Left ventricle myocardium (tissue), 1 donor: ENCODE data around the genes HERPUD1, PSME3IP1 and DOK4.

GRCh38 chr16:56917902-56918576 is 13.9 kb upstream of the HERPUD1 start:
- PRO-cap, result no peak

DNA sequence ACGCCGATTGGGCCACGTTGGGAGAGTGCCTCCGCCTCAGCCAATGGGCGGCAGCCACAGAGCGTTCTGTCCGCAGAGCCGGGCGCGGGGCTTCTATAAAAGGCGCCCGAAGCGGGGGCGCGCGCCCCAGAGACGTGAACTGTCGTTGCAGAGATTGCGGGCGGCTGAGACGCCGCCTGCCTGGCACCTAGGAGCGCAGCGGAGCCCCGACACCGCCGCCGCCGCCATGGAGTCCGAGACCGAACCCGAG is at the start of gene HERPUD1:
TSS of gene HERPUD1 (plus strand) at position 124 of the 250 bp plus-strand sequence.
- PRO-cap, result bidirectional peak, plus-strand start at position 142 of the sequence, minus-strand start outside the sequence

DNA sequence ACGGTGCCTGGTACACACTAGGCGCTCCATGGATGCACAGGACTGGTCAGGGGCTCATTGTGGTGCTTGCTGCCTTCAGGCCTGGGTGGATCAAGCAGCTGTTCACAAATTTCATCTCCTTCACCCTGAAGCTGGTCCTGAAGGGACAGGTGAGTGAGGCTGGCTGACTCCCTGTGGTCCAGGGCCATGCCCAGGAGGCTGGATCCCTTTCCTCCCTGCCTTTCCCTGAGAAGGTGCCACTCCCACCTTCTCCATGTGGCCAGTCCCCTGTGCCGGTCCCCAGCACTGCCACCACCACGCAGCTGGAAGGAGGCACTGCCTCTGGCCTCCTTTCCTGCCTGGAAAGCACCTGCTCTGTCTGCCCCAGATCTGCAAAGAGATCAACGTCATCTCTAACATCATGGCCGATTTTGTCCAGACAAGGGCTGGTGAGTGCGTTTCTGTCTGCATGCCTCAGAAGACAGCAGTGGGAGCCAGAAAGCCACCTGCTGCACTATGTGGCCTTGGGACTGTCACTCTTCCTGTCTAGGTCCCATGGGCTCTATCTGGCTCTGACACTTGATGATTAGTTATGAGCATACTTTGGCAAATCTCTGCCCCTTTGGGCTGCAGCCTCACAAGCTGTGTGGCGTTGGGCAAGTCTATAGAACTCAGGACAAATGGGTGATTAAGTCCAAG is 9.3 kb downstream of the CETP start:
- PRO-cap, result no peak

DNA sequence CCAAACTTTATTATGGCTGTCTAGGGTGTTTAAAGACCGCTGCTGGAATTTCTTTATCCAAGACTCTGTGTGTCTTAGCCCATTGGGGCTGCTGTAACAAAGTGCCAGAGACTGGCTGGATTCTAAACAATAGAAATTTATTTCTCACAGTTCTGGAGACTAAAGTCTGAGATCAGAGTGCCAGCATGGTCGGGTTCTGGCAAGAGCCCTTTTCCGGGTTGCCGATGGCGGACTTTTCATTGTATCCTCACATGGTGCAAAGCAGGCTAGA is 9.4 kb downstream of the NLRC5 start:
- PRO-cap, result no peak

GRCh38 chr16:57026073-57026272 is 36.6 kb downstream of the NLRC5 start:
- PRO-cap, result no peak

GRCh38 chr16:57053027-57053547 is 39.3 kb upstream of the CPNE2 start:
- PRO-cap, result no peak

DNA sequence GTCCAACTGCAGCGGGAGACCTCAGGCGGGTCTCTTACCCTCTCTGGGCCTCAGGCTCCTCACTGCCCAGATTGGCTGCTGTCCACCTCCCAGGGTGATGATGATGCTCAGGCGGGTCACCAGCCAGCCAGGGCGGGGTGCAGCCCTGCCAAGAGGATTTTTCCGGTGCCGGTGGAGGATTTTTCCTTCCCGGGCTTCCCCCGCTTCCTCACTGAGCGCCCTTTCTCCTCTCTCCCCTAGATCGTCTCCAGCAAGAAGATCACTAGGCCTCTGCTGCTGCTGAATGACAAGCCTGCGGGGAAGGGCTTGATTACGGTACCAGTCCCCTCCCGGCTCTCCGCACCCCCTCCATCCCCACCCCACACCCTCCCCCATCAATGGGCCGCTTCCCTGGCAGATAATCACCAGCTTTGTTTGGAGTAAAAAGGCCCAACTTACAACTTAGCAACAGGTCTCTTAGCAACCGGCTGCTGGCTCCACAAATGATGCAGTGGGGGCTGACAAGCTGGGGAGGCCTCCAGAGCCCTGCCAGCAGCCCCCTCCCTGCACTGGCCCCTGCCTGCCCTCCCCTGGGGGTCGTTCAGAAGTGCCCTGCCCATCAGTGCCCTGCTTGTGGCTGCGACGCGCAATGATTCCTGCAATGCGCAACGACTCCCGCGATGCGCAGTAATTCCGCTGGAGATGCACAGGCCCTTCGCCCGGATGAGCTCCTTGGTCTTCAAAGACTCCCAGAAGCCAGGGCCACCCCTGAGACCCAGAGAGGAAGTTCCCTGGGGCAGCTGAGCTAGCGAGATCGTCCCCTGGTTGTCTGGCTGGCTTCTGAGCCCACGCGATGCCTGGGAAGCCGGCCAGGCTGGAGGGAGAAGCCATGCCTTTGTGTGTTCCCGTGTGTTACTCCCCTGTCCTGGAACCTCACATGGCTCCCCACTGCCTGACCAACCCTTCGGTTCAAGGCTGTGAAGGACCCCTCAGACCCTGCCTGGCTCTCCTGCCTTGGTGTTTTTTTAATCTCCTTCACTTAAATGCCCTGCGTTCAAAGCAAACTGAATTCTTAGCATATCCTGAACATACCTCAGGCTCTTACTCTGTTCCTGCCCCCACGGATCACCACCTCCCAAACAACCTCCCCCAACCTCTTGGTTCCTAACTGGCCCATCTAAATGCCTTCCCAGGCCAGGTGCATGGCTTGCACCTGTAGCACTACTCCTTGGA is 23.3 kb downstream of the CPNE2 start:
- PRO-cap, result no peak

- PRO-cap, result no peak
These were observed 40.2 kb downstream of the CPNE2 start for GRCh38 chr16:57132443-57133074.

DNA sequence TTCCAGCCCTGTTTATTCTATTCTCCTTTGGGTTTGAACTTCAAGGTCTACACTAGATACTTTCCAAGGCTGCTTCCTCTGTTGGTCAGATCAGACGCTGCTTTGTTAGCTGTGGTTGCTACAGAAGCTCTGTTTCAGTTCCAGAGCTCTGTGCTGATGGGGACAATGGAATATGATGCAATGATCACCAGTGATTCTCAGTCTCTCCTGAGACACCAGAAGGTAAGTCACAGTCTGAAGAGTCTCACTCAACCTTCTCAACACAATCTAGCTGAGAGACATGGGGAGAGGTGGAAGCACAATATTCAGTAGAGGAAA is 33.7 kb downstream of the PSME3IP1 start:
- PRO-cap, result no peak

DNA sequence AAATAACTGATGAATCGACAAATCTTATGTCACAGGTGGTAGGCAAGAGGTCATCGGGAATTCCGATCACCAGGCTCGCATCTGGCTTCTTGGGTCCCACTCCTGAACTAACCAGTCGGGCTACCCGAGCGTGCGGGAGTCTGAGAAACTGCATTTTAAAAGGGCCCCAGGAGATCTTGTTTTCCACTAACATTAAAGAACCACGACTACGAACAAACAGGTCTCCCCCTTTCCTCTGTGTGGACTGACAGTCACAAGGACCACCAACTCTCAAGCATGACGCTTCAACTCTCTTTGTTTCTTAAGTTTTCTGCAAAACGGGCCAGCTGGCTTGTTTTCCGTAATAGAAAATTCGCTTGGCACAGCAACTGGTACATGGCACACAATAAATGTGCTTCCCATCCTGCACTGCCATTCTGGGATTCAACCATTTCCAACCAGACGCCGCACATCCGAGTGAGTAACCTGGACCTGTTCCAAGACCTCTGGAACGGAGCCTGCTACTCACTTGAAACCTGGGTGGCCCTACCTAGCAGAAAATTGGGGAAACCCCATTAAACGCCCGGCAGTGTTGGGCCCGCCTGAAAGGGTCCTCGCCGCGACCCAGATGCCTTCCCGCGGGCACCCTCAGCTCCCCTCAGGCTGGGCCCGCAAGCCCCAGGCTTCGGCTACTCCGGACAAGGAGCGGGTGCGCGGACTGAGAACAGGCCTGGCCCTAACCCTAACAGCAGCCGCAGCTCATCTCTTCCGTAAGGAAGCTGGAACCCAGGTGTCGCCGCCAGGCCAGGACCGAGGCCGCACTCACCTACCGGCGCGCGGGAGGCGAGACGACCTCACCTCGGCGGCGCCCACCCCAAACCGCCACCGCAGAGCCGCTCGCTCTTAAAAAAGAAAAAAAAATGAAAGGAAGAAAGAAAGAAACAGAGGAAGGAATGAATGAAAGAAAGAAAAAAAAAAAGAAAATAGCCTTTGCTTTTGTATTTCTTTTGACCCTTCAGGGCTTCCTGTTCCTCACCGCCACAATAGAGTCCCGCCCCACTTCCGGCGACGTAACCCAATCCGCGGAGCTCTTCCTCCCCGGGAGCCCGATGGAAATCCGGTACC is at the start of gene PSME3IP1:
TSS of gene PSME3IP1 (minus strand) at position 1,024 of the 1,104 bp plus-strand sequence.
- PRO-cap, result bidirectional peak, plus-strand start outside the sequence, minus-strand start at position 1,024 of the sequence

- PRO-cap, result unidirectional peak, minus-strand start at chr16:57260520
These were observed 15.3 kb downstream of the ARL2BP start for GRCh38 chr16:57260225-57260801.

GRCh38 chr16:57299452-57300309 is 15.2 kb upstream of the PLLP start:
- PRO-cap, result bidirectional peak, plus-strand start at chr16:57299646, minus-strand start at chr16:57299519; bidirectional peak, plus-strand start at chr16:57299949, minus-strand start at chr16:57299884

DNA sequence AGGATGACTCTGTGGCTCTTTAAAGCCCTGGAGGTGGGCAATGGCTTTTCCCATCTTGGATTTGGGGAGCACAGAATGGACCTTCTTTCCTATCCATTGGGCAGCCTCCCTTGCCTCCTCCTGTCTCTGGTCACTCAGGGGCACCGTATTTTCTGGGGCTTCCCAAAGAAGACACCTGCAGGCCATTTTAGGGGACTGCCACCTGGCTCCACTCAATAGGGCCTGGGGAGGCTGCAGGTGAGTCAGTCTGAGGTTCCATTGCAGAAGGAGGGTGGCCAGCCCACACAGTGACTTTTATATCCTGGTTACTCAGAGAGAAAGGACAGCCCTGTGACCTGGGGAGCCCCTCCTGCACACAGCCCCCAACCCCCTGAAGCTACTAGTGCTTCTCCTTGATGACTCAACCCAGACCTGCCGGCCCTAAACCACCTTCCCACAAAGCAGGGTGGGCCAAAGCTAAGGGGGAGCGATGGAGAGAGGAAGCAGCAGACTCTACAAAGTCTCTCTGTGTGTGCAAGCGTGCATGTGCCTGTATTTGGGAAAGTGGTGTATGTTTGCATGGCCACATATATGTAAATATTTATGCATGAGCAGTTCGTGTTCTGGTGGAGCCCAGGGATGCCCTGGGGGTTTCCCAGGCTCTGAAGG is 4.9 kb downstream of the CX3CL1 start:
- PRO-cap, result no peak

DNA sequence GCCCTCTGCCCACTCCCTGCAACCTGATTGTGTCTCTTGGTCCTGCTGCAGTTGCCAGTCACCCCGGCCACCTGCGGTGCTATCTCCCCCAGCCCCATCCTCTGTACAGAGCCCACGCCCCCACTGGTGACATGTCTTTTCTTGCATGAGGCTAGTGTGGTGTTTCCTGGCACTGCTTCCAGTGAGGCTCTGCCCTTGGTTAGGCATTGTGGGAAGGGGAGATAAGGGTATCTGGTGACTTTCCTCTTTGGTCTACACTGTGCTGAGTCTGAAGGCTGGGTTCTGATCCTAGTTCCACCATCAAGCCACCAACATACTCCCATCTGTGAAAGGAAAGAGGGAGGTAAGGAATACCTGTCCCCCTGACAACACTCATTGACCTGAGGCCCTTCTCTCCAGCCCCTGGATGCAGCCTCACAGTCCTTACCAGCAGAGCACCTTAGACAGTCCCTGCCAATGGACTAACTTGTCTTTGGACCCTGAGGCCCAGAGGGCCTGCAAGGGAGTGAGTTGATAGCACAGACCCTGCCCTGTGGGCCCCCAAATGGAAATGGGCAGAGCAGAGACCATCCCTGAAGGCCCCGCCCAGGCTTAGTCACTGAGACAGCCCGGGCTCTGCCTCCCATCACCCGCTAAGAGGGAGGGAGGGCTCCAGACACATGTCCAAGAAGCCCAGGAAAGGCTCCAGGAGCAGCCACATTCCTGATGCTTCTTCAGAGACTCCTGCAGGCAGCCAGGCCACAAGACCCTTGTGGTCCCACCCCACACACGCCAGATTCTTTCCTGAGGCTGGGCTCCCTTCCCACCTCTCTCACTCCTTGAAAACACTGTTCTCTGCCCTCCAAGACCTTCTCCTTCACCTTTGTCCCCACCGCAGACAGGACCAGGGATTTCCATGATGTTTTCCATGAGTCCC is 11.4 kb downstream of the CX3CL1 start:
- PRO-cap, result no peak

DNA sequence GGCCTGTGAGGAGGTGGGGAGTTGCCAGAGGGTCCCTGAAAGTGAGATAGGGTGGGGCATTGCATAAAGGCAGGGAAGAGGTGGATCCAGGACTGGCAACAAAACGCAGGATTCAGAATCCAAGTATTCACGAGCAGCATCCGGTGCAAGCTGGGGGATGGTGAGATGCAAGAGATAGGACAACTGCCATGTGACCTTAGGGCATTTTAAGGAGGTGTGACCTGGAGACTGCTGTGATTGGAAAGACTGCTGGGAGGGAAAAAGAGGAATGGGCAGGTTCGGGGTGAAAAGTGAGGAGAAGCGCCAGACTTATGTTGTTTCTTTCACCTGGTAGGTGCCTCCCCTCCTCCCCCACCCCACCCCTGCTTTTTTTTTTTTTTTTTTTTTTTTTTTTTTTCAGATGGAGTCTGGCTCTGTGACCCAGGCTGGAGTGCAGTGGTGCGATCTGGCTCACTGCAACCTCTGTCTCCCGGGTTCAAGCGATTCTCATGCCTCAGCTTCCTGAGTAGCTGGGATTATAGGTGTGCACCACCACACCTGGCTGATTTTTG is 13.5 kb downstream of the CCL17 start:
- PRO-cap, result no peak

DNA sequence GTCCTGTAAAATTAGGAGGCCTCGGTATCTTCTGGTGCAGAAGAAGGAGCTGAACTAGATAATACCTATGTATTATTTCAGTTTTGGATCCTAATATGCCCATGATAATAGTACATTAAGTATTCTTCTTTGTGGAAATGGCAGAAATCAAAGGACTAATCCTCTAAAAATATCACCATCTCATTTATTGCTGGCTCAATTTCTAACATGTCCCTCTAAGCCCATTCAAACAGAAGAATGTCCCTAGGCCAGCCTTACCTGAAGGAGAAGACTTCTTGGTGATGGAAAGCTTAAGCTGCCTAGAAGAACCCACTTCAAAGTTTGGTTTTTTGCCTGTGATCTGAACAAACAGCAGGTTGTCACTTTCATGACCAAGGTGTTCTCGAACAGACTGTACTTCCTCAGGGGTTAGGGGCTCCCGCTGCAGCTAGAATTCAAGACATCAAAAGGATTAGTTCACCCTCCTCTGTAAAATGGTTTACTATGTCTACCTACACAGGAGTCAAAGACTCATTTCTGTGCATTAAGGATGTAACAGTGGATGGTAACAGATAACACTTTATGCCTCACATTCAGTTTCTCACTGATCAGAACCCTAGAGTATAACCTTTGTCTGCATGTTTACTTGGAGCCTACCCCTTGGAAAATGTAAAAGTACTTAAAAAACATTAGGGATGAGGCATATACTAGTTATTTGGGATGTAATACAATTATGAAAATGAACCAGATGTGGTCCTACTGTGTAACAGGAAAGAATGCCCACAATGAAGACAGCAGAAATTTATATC is 13.2 kb downstream of the CIAPIN1 start:
- PRO-cap, result no peak

DNA sequence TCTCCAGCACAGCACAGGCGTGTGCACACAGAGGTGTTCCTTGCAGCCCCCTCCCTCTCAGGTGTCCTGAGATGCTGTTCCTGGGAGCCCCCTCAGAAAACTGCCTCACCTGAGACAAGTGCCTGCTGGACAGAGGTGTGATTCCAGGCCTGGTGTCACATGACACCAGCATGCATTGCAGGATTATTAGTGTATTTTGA is 1.5 kb upstream of the POLR2C start:
- PRO-cap, result no peak

DNA sequence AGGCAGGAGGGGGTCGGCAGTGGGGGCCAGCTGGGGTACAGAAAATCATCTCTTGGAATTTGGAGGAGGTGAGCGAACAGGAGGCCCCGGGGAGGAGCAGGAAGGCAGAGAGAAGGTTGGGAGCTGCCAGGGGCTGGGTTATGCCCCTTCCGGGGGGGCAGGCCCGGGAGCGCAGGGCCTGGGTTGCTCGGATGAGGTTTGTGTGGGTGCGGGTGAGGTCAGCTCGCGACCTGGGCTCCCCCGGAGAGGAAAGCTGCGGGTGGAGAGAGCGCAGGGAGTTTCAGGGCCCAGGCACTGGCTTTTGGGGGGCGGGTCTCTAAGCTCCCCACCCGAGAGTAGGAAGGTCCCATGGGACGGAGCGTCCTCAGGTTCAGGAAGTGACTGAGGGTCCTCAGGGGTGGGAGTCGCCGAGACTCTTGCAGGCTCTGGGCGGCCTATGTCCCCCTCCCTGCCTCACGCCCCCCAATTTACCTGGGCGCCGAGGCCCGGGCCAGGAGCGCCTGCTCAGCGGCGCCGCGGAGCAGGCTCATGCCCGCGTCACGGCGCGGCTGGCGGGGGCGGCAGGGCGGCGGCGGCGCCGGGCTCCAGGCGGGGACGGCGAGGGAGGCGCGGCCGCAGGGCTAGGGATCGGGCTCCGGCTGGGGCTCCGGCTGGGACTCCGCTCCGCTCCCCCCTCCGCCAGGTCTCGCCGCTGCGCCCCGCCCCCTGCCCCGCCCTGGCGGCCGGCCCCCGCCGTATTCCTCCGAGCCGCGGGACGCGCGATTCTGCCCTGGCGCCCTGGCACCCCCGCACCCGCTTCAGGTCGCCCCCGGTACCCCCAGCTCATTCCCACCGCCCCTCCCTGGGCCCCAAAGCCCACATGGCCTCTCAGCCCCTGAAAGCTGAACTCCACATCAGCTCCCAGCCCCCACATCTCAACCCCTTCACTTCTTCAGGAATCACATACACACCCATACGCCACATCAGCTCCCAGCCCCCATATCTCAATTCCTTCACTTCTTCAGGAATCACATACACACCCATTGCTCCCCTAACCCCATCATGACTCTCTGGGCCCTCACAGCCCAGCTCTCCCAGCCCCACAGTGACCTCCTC is at the start of gene DOK4:
TSS of gene DOK4 (minus strand) at position 660 of the 1,095 bp plus-strand sequence.
- PRO-cap, result bidirectional peak, plus-strand start at position 761 of the sequence, minus-strand start at position 640 of the sequence

DNA sequence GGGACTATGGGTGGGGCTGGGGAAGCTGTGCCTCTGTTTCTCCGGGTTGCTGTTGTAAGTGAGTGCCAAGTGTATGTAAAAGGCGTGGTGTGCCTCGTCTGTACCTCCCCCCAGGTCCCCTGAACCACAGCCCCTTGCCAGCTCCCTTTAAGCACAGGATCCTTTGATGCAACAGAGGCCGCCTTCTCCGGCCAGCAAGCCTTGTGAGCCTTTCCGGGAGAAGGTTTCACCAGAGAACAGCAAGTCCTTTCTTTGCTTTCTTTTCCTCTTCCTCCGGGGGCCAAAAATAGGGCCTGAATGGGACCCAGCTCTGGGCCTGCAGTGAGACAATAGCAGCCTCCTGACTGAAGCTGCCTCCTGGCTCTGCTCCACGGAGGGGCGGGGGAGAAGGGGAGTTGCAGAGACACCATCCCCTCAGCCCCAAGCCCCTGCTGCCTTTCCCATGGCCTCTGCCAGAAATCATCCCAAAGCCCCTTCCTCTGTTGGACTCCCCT is 9.0 kb downstream of the ADGRG1 start:
- PRO-cap, result bidirectional peak, plus-strand start at position 324 of the sequence, minus-strand start at position 121 of the sequence

DNA sequence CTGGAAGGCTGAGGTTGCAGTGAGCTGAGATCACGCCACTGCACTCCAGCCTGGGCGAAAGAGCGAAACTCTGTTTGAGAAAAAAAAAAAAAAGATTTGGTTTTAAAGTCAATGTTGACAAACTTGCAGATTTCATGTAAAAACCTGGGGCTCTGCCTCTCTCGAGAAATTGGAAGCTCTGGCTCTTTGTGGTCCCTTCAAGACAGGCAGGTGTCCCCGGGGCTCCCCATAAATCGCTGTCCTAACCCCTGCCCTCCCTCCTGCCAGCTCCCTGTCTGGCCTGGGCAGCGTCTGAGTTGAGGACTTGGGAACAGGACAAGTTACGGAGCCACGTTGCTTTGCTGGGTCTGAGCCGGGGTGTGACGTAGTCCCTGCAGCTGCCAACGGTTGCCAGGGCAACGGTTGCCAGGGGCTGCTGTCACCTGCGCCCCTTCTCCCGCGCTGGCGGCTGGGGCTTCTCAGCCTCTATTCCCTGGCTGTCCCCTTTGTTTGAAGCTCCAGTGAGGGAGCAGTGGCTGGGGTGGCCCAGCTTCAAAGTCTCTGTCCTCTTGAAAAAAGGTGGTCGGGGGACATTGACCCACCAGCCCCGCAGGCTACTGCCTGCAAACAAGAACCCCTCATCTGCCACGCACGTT is 10.7 kb downstream of the ADGRG1 start:
- PRO-cap, result no peak